Endometrial microvascular endothelial cells (primary cell): ENCODE data around the genes NALF1, LIG4 and MYO16.

GRCh38 chr13:106569461-106570231, 1.7 kb upstream of the ARGLU1 start:
- RAMPAGE, long total RNA: no peak

- RAMPAGE, long total RNA: no peak
Observed at GRCh38 chr13:107226146-107226417, 641.2 kb downstream of the NALF1 start.

GRCh38 chr13:107249707-107250122, 617.6 kb downstream of the NALF1 start:
- RAMPAGE, long total RNA: no peak

DNA sequence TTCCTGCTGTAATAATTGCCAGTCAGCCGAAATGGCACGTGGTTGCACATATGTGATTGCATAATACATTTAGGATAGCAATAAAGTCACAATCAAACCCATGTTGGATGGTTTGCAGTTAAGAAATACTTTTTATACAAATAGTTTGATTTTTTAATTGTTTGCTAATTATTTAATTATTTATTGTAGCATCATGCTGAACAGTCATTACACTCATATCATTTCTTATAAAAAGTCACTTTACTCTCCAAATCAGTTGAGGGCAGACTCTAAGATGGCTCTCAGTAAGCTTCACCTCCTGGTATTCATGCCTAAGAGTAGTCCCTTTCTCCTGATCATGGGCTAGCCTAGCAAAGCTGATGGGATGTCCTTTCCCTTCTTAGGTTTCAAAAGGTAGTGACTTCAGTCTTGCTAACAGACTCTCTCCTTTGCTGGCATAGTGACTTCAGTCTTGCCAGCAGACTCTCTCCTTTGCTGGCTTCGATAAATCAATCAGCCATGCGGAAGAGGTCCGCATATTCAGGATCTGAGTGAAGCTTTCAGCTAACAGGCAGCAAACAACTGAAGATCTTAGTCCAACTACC, 465.5 kb downstream of the NALF1 start:
- RAMPAGE, long total RNA: no peak

DNA sequence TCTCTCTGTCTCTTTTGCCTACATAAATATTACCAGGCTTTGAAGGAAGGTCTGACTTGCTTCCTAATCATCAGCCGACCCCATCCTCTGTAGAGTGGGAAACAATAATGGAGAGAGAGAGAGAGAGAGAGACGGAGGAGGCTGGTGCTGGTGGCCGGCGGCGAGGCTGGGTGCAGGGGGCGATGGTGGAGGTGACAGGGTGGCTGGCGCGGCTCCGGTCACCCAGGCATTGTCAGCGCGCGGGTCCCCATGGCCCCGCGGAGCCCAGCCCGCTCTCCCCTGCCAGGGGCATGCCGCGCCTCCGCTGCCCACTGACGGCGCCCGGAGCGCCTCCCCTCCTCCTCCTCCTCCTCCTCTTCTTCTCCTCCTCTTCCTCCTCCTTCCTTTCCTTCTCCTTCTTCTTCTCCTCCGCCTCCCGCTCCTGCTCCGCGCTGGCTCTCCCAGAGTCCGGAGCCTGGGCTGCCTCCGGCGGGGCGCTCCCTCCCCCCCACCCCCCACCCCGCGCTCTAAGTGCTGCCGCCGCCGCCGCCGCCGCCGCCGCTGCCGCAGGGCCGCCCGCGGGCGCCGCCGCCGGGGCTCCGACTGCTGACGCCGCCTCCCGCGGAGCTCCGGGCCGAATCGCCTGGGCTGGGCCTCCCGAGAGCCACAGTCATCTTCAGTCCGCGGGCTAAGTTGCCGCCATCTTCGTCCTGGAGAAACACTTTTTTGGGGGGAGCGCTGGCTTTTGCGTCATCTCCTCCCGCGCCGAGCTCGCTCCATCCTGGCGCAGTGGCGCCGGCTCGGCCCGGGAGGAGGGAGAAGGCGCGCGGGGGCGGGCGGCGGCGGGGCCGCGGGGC, at the start of gene NALF1:
Gene NALF1, minus strand, starts transcription at position 707 of the 836 bp plus-strand sequence.
- RAMPAGE, long total RNA: no peak

DNA sequence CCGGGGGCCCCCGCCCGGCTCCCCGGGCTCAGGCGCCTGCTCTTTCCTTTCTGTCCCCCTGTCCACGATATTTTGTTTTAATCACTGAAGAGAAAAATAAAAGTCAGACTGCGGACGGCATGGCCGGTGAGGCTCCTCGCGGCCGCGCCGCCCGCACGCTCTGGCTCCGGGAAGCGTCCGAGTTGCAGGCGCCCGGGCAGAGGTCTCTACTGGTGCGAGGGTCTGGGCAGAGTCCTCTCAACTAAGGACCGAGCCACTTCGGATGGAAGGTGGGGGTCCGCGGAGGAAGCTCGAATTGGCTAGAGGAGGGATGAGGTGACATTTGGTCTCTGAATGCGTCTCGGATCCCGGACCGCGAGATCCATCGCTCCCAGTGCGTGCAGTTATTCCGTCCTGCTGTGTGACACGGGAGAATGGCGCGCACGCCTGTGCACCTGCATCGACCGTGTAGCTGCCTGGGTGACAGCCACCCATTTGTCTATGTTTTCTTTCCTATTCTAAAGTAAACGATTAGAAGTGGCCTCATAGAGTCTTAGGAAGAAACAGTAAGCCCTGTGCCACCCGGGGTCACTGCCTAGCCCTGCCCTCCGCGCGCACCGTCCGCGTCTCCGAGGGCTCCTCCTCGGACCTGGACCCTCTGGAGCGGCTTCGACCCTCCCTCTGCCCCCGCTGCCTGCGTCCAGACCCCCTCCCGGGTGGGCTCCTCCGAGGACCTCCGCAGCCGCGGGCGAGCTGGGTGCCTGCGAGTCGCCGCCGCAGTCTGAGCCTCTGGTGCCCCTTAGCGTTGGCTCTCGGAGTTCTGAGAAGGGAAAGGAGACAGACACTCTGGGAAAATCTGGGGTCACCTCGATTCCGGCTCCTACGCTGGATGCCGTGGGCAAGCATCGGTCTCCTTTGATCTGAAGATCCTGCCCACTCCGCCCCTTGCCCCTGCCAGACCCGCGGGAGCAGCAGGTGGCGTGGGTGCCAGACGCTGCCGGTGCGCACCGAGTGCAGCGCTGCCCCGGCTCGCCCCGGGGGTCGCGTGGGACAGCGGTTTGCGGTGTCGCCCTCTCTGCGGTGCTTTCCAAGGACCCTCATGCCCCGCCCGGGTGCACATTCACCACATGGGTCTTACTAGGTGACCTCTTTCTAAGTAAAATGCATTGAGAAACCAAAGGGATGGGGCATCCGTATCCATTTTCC, 722 bp upstream of the NALF1 start:
- RAMPAGE, long total RNA: no peak

GRCh38 chr13:108214881-108216053, at the start of gene LIG4:
Gene LIG4 (minus strand): TSS chr13:108215536.
- RAMPAGE, long total RNA: start-site peak on the minus strand at chr13:108215497-108215516, 56 and 25 reads in 2 replicates

DNA sequence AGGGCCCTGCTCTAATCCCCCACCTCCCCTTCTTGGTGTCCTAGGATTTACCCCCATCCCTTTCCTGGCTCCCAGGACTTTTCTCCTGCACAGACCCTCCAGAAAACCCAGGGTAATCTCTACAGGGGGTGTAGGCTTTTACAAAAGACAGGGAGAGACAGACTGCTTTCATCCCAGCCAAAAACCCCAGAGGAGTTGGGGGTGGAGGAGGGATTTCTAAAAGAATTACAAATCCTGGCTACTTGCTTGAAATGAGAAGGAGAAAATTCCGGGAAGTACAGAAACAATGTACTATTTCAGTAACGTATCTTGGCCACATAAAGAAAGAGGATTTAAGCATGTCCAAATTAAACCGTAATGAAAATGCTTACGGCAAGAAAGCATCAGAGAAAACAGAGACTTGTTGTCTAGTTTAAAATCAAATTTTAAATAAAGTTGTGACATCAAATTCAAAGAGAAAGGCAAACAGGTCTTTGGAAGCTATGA, 133.4 kb downstream of the TNFSF13B start:
- RAMPAGE, long total RNA: no peak

DNA sequence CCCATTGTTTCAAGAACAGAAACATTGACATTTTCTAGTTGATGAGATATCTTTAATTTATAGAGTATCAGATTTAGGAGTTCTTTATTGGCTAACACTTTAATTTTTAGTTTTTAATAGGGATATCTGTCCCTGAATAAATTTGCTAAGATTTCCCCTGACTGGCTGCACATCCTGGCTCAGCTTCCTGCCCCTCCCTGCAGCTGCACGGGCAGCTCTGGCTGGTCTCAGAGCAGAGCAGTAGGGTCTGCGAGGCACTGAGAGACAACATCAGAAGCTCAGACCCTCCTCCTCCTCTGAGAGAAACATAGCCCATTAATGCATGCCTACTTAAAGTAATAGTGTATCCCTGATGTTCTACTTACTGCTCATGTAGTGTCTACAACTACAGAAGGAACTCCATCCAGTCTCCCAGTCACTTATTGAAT, 139.2 kb downstream of the TNFSF13B start:
- RAMPAGE, long total RNA: no peak

DNA sequence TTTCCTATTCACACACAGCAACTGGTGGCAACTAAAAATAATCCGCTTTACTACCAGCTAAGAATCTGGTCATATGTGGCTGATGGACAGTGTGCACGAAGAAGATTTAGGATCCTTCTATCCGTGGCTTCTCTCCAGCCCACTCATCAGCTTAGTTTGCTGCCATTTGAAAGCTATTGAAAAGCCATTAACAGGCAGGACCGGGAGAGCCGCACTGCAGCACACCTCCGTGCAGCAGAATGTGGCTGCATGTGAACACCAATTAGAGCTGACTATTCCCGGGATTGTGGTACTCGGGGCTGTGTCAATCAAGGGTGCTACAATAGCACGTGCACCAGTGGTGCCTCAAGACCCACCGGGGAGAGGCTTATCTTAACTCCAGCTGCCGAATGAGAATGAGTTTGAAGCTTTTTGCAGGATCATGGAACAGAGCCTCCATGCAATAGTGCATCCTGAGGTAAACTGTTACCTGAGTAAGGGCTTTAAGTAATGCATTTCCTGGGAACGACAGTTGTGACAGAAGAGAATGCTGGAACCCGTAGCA, at the start of gene MYO16:
Gene MYO16, plus strand, starts transcription at position 334 of the 544 bp plus-strand sequence.
- RAMPAGE, long total RNA: no peak

DNA sequence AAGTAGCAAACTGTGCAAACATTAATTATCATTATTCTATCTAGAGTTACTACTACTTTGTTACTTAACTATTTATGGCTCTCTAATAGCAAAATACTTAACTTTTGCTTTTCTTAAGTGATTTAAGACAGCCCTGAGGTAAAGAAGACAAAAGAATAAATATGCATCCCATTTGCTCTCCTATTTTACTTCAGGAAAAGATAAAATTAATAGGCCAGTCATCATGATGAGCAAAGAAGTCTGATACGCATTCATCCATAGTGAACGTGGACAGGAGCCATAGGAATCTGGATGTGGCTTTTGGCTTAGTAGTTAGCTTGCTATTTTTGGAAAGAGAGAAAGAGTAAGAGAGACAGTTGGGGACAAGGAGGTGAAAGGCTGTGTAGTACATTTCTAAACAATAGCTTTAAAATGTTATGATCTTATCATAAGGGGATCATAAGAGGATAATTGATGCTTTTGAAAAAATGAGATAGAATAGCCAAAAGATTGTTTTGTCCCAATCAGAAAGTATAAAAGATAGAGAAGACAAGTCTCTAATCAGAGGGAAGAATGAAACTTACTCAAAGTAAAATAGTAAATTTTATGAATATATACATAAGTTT, 545.2 kb downstream of the IRS2 start:
- RAMPAGE, long total RNA: no peak

DNA sequence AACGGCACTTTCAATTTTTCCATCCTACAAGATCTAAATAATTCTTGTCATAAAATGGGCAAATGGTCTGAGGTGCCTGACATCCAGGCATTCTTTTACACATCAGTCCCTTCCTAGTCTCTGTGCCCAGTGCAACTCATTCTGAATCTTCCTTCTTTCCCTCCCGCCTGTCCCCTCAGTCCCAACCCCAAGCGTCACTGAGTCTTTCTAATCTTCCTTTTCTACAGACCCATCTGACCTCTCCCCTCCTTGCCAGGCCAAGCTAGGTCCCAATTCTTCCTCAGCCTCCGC, 519.7 kb downstream of the IRS2 start:
- RAMPAGE, long total RNA: no peak

GRCh38 chr13:109267316-109267771, 519.0 kb downstream of the IRS2 start:
- RAMPAGE, long total RNA: no peak

- RAMPAGE, long total RNA: no peak
Observed at GRCh38 chr13:109331894-109332961, 454.2 kb downstream of the IRS2 start.

GRCh38 chr13:109592677-109593269, 193.6 kb downstream of the IRS2 start:
- RAMPAGE, long total RNA: no peak

DNA sequence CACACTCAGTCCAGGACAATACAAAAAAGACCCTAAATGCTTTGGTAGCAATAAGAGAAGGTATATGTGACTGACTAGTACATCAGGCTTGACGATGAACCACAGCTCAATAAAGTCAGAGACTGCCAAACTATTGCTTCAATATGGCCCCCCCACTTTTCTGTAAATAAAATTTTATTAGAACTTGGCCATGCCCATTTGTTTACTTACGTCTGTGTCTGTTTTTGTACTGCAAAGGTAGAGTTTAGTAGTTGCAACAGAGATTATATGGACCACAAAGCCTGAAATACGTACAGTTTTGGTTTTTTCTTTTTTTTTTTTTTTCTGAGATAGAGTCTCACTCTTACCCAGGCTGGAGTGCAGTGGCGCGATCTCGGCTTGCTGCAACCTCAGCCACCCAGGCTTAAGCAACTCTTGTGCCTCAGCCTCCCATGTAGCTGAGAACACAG, 136.6 kb downstream of the IRS2 start:
- RAMPAGE, long total RNA: no peak

- RAMPAGE, long total RNA: no peak
Observed at GRCh38 chr13:109719931-109720679, 66.3 kb downstream of the IRS2 start.

- RAMPAGE, long total RNA: no peak
Observed at GRCh38 chr13:109755147-109756107, 31.0 kb downstream of the IRS2 start.

- RAMPAGE, long total RNA: no peak
Observed at GRCh38 chr13:109802810-109803336, 16.5 kb upstream of the IRS2 start.

- RAMPAGE, long total RNA: no peak
Observed at GRCh38 chr13:110045051-110045706, 258.8 kb upstream of the IRS2 start.